Prostate gland (tissue), 2 donors: ENCODE data around the gene ADAM20.

- PRO-cap, result no peak
- RAMPAGE, long total RNA, 2 experiments, result no peak in any of the 2 experiments
Measured at GRCh38 chr14:70534909-70535322, at the start of gene ADAM20. Gene ADAM20, minus strand, starts transcription at chr14:70535004.

DNA sequence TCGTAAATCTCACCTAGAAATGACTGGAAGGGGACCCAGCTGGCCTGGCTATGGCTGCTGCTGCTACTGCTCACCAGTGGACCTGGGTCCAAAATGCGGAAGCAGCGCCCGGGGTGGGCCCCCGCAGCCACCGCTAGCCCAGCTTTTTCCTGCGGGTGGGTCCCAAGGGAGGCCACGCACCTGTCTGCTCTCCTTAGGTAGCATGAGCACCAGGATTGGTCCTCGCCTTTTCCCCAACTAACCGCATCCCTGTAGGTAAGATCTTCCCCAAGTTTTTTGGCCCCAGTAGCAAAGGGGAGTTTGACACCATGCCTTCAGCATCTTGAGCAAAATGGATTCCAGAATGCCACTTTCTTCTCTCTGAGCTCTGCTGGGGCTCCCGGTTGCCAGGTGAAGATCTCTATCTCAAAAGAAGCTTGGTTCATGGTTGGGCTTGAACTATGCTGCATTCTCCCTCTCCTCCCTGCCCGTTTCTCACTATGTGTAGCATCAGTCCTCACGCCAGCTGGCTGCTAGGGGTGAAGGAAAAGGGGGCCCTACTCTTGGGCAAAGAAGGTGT lies 1.1 kb downstream of the TTC9 start:
- PRO-cap, result unidirectional peak, minus-strand start at position 84 of the sequence
- RAMPAGE, long total RNA, 2 experiments, result no peak in any of the 2 experiments

- PRO-cap, result no peak
- RAMPAGE, long total RNA, 2 experiments, result no peak in any of the 2 experiments
Measured at GRCh38 chr14:70698365-70698806, 56.7 kb downstream of the TTC9 start.

GRCh38 chr14:70709600-70710530 lies 68.1 kb downstream of the TTC9 start:
- PRO-cap, result no peak
- RAMPAGE, long total RNA, 2 experiments, result no peak in any of the 2 experiments

DNA sequence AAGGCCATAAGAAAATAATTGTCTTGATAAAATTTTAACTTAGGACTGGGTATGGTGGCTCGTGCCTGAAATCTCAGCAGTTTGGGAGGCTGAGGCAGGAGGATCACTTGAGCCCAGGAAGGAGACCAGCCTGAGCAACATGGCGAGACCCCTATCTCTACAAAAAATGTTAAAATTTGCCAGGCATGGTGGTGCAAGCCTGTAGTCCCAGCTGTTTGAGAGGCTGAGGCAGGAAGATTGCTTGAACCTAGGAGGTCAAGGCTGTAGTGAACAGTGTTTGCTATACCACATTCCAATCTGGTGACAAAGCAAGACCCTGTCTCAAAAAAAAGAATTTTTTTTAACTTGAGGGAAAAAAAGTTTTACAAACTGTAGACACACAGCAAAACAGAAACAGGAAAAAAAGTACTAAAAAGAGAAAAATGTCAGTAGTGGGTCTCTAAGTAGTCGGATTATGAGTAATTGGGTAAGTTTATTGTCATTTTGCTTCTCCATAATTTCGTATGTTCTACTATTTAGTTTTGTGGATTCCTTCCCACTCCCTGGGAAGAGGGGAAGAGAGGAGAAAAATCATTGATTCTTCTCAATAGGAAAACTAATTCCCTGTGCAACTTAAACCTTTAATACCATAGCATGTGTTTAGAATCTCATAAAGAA lies 2.4 kb upstream of the MAP3K9 start:
- PRO-cap, result no peak
- RAMPAGE, long total RNA, 2 experiments, result no peak in any of the 2 experiments

DNA sequence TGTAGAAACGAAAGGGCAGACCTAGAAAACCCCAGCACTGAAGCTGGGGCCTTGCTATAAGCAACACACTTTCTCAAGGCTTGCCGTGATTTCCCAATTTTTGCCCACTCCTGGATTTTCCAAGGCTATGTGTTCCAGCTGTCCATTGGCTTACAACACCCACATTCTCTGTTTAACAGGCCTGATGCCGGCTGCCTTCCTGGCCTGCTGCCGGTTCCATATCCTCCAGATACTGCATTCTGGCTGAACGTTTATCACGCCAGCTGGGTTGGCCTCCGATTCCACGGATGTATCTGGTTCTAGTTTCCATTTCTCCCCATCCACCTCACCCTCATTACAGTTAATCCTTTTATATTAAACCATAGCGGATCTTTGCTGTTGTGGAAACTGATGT lies 2.0 kb upstream of the PCNX1 start:
- PRO-cap, result no peak
- RAMPAGE, long total RNA, 2 experiments, result no peak in any of the 2 experiments

DNA sequence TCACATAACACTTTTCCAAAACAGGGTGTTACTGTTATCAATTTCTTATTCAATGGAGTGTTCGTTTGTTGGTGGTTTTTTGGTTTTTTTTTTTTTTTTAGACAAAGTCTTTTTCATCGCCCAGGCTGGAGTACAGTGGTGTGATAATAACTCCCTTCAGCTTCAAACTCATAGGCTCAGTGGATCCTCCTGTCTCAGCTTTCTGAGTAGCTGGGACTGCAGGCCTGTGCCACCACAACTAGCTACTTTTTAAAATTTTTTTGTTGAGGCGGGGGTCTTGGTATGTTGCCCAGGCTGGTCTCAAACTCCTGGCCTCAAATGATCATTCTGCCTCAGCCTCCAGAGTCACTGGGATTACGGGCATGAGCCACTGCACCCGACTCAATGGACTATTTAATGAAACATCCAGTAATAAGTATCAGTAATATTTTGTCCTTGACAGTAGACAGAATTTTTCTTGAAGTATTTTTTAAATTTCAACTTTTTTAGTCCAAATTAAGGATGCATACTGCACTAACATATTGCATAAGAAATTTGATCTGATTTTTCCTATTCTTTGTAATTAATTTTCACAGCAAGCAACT lies 11.6 kb downstream of the PCNX1 start:
- PRO-cap, result no peak
- RAMPAGE, long total RNA, 2 experiments, result no peak in any of the 2 experiments

- PRO-cap, result no peak
- RAMPAGE, long total RNA, 2 experiments, result start-site peak on the plus strand in 1 of 2 experiments, at chr14:70976787-70977285 at its widest, 23 reads per replicate
Measured at GRCh38 chr14:70976745-70977327, 69.6 kb downstream of the PCNX1 start.

GRCh38 chr14:71181347-71181734 lies 138.9 kb upstream of the SIPA1L1 start:
- PRO-cap, result no peak
- RAMPAGE, long total RNA, 2 experiments, result start-site peak on the plus strand in 1 of 2 experiments, at chr14:71181439-71181483 at its widest, 40 reads per replicate

DNA sequence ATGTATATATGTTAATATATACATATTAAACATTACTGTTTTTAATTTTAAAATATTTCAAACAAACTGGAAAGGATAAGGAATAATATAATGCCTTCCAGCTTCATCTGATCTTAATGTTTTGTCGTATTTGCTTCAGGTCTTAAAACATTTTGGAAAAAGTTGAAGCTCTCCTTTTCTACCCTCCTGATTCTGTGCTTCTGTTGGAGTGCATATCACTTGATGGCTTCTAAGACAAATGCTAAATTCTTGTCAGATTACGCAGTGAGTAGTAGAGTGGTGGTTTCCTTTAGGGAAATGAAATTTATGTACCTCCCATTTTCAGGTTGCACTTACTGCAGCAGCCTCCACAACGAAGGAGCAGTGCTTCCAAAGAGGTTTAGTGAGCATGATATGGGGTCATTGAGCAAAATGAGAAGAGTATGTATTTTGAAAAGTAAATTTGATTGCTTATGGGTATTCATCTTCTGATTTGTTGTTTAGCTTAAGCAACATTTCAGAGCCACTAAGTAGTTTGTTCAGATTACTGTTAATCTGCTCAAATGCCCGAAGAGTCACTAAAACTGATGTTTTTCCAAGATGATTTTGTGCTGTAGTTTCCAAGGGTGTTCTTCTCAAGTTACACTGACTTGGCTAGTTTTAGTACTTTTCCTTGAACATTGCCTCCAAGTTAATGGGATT lies 80.5 kb downstream of the SIPA1L1 start:
- PRO-cap, result no peak
- RAMPAGE, long total RNA, 2 experiments, result no peak in any of the 2 experiments

DNA sequence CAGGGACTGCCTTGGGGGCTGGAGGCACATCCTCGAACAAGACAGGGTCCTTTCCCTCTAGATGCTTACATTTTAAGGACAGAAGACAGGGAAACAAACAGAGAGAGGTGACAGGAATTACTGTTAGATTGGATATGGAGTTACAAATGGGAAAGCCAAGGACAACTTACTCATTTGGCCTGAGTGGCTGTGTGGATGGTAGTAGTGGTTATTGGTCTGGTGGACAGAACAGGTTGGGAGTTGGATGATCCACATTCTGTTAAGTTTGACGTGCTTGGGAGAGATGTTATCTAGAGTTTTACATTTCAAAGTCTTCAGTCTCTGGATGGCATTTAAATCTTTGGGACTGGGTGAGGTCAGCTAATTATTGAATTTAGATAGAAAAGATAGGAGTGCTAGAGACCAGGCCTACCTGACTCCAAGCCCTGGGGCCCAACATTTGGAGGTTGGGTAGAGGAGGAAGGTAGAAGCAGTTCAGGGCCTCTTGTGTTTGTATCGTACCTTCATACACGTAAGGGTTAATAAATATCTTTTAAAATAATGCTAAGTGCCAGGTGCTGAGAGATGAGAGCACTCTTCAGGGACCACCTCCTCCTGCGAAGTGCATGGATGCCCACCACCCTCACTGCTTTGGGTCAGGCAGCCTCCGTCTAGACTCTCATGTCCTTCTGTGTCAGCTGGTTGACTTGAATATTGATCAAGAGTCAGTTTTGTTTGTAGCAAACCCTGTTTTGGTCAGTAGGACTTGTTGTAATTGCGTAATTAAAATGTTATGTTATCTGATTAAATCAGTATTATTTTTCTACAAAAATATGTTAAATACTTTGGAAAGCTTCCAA lies 151.4 kb downstream of the SIPA1L1 start:
- PRO-cap, result no peak
- RAMPAGE, long total RNA, 2 experiments, result no peak in any of the 2 experiments

- PRO-cap, result no peak
- RAMPAGE, long total RNA, 2 experiments, result no peak in any of the 2 experiments
Measured at GRCh38 chr14:72000823-72001403, 68.7 kb downstream of the RGS6 start.

GRCh38 chr14:72332921-72333389 lies 400.7 kb downstream of the RGS6 start:
- PRO-cap, result unidirectional peak, plus-strand start at chr14:72333161
- RAMPAGE, long total RNA, 2 experiments, result no peak in any of the 2 experiments

GRCh38 chr14:72554125-72554902 lies 339.6 kb downstream of the DPF3 start:
- PRO-cap, result no peak
- RAMPAGE, long total RNA, 2 experiments, result no peak in any of the 2 experiments

DNA sequence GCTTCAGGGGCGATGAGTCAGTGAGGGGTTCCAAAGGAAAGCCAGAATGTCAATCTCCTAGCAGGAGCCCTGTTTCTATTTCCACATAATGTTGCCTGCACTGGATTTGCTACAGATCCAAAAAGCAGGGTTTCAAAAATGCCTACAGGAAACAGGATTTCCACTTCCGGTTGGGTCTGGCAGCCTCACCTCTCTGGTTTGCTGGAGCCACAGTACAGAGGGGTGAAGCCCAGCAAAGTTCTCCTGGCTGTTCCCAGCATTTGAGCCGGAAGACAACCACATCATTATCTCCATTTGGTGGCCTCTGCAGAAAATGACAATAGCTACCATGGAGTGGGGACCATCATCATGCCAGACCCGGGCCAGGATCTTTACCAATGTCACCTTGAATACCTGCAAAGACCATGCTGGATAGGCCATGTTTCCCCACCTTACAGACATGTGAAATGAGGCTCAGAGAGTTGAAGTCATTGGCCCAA lies 278.1 kb downstream of the DPF3 start:
- PRO-cap, result no peak
- RAMPAGE, long total RNA, 2 experiments, result no peak in any of the 2 experiments

DNA sequence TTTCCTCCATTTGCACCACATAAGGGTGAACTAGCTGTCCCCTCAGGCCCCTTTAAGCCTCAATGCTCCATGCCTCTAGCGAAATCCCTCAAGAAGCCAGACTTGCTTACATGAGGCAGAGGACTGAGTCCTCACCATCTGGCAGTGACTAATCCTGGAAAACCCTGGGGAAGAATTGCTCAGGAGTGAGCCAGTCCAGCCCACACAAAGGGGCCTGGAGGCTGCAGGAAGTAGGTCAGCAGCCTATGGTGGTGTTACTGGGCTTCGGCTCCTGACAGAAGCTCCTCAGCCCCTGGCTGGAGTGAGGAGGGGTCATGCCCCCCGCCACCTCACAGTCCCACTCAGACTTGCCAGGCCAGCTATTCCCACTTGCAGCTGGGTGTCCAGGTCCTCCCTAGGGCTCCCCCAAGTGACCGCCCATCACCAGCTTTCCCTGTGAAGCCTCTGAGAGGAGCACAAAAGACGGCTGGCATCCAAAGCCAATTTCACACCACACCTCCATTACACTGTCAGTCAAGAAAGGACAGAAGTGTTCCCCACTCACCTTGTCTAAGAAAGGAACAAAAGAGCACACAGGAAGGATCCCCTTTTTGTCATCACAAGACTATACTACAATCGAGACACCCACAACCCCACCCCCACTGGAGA lies 250.5 kb downstream of the DPF3 start:
- PRO-cap, result no peak
- RAMPAGE, long total RNA, 2 experiments, result no peak in any of the 2 experiments

DNA sequence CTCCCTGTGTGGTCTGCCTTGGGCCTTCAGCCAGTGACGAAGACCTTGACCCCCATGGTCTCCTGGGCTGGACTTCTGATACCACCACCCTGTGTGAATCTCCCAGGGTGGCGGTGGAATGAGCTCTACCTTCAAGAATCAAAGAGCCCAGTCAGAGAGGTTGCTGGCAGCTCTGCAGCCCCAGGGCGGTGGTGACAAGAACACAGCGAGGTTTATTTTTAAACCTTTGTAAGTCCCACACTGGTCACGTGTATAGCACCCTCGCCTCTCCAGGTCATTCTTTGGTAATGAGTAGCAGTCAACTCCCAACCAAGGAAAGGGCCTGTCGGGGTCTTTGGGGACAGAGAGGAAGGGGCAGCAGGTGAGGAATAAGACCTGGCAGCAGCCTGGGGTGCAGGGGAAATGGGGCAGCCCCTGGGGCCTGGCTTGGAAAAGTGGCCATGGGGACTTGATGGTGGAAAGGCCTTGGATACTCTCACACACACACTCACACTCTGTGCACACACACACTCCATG lies 178.7 kb downstream of the DPF3 start:
- PRO-cap, result no peak
- RAMPAGE, long total RNA, 2 experiments, result no peak in any of the 2 experiments

DNA sequence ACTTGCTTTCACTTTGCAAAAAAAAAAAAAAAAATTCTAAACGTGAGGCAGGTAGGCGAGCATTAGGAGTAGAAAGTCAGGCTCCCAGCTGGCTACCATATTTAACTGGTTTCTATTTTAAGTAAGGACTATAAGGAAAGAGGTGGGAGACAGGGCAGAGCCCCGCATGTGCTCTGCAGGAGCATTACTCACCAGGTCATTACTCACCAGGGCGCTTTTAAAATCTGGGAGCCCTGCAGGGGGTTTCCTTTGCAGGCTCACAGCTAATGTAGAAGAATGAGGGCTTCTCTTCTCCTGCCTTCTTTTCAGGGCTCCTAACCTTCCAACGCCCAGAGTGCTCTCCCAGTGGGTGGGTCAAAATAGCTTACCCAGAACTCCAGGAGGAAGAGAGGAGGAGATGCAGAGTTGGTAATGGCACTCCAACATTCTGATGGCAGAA lies 14.0 kb upstream of the DPF3 start:
- PRO-cap, result no peak
- RAMPAGE, long total RNA, 2 experiments, result no peak in any of the 2 experiments

- PRO-cap, result no peak
- RAMPAGE, long total RNA, 2 experiments, result no peak in any of the 2 experiments
Measured at GRCh38 chr14:72924376-72924736, 1.9 kb upstream of the DCAF4 start.

GRCh38 chr14:72927037-72927376 lies 743 bp downstream of the DCAF4 start:
- PRO-cap, result no peak
- RAMPAGE, long total RNA, 2 experiments, result no peak in any of the 2 experiments